ENCODE results near the gene STK26.

DNA sequence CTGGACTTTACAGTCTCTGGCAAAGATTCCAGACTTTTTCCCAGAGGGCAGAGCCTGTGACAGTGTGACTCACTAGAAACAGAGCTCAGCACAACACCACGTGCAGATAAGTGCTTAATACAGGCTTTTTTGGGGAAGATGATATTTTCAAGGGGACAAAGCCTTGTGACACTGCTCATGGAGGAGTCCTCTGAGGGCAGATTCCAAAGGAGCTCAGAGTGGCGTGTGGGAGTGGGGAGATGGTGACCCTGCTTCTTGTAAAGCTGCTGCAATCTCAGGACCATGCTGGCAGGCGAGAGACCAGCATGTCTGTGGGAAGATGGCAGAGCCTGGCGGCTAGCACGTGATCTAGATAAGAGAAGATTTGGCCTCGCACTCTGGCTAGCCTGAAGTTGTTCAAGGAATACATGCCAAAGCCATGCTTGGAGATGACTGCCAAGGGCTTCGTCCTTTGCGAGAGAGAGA, 2.4 kb downstream of the RAB33A start:
- RRBS = no CpG with 5 or more reads among the region's 8 CpGs

DNA sequence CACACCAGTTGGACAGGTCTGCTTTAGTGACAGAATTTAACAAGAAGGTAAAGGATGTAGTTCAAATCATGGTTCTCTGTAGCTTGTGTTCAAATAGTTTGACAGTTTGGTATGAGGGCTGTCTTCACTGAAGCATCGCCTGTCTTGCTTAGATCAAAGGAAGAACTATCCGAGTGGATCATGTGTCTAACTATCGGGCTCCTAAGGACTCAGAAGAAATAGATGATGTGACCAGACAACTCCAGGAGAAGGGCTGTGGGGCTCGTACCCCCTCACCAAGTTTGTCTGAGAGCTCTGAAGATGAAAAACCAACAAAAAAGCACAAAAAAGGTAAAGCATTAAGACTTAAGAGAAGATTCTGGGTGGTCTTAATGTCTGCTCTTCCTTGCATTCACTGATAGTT, 9.4 kb downstream of the RBMX2 start:
- RRBS = no CpG with 5 or more reads among the region's 4 CpGs

DNA sequence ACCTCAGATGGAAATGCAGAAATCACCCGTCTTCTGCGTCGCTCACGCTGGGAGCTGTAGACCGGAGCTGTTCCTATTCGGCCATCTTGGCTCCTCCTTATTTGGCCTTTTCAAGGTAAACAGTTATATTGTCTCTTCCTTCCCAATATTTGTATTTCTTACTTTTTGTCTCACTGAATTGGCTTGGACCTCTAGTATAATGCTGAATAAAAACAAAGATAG, 37.7 kb downstream of the IGSF1 start:
- RRBS = no CpG with 5 or more reads among the region's 6 CpGs

- RRBS = 2% methylated on average over 6 of the region's 51 CpGs
These were observed at the start of gene STK26 for GRCh38 chrX:132022645-132023423. TSS of gene STK26 (plus strand) at chrX:132023302.

GRCh38 chrX:132025160-132025532, 2.0 kb downstream of the STK26 start:
- RRBS = no CpG with 5 or more reads among the region's 8 CpGs

GRCh38 chrX:132956285-132956822, 2.1 kb downstream of the HS6ST2 start:
- RRBS = under 1% methylated on average over 29 of the region's 54 CpGs

DNA sequence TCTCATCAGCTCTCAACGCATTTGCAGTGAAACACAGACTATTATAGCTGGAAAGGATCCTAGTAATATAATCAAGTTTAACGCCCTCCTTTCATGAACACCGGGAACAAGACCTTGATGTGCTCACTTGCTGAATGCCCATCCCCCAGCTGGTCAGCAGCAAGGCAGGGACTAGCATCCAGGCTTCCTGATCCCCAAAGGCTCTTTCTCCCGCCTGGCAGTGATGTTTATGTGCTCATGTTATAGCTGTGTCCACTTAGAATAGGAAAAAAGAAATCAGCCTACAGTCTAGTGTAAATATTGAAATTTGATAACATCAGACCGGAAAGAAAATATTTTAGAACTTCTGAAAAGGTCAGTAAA, 24.6 kb downstream of the GPC4 start:
- RRBS = no CpG with 5 or more reads among the region's 5 CpGs

DNA sequence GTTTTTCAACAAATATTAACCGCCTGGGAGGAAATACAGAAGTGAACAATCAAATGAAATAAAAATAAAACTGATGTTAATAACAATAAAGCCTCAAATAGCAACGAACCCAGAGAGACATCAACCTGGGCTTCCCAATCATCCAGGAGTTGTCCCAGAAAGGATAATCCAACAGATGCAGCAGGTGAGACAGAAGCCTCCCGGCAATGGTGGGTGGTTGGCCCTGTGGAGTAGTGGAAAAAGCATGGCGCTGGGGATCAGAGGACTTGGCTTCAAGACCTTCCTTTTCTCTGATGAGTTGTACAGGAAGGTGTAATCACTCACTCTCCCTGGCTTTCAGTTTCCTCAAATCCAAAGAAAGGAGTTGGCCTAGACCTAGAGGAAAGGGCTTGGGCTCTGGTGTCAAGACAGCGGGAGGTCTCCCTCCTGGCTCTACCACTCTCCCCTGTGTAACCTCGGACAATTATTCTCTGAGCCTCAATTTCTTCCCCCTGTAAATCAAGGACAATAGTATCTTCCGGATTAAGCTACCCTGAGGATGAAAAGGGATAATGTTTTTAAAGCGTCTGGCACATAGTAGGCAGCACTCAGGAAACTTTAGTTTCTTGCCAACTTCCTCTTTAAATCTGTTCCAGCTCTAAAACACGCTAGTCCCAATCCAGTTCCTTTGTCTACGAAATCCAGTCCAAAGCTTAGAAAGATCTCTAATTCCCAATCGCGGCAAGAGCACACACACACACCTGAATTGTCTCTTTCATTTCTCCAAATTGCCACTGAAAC, 29.7 kb upstream of the GPC4 start:
- RRBS = no CpG with 5 or more reads among the region's 12 CpGs

DNA sequence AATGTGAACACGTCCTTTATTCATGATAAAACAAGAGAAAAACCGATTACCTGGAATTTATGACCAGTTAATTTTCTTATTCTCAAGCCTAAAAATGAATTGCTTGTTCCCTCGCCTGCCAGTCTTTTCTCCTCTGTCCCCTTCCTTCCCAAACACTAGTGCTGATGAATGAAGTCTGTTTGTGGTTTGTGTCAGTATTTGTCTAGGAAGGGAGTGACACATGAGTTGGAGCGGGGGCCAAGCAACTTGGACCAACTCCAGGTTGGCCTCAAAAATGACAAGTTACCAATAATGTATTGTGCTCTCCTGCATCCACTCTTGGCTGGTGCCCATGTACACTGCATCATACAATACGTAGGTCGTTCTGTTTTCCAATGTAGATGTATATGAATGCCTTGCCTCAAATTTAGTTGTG, 222.9 kb upstream of the GPC4 start:
- RRBS = no CpG with 5 or more reads among the region's 6 CpGs

- RRBS = 1% methylated on average over 23 of the region's 62 CpGs
These were observed 65.3 kb upstream of the CCDC160 start for GRCh38 chrX:134171528-134172331.

GRCh38 chrX:134448119-134448417, 11.9 kb upstream of the HPRT1 start:
- RRBS = no CpG with 5 or more reads among the region's 7 CpGs

DNA sequence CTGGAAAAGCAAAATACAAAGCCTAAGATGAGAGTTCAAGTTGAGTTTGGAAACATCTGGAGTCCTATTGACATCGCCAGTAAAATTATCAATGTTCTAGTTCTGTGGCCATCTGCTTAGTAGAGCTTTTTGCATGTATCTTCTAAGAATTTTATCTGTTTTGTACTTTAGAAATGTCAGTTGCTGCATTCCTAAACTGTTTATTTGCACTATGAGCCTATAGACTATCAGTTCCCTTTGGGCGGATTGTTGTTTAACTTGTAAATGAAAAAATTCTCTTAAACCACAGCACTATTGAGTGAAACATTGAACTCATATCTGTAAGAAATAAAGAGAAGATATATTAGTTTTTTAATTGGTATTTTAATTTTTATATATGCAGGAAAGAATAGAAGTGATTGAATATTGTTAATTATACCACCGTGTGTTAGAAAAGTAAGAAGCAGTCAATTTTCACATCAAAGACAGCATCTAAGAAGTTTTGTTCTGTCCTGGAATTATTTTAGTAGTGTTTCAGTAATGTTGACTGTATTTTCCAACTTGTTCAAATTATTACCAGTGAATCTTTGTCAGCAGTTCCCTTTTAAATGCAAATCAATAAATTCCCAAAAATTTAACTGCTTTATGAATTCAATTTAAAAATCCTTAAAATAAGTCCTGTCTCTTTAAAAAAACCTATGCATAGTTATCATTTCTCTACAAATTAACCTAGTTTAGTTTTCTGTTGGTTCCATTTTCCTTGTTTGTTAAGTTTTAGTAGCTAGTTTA, 40.3 kb downstream of the HPRT1 start:
- RRBS = no CpG with 5 or more reads among the region's 3 CpGs

DNA sequence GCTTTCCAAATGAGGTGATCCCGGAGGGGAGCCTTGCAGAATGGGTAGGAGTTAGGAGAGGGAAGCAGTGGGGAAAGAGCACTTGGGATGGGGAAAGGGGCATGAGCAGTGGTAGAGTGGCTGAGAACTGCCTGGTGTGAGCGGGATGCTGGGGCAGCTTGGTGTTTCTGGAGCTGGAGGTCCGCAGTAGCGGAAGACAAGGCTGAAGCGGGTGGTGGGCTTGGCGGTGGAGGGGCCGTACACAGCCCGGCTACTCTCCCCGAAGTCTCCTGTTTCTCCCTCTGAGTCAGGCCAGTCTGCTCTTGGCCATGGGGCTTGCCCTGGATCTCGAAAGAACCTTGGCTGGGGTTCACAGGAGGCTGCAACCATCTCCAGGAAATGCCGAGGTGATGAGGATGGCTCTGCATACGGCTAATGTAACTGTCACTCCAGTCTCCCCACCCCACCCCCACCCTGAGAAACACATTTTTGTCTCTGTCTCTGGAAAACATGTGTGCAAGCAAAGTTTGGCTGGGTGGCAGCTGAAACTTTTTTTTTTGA, 11.4 kb upstream of the PLAC1 start:
- RRBS = no CpG with 5 or more reads among the region's 12 CpGs

- RRBS = no CpG with 5 or more reads among the region's 9 CpGs
These were observed 3.1 kb downstream of the PABIR2 start for GRCh38 chrX:134793784-134794459.

DNA sequence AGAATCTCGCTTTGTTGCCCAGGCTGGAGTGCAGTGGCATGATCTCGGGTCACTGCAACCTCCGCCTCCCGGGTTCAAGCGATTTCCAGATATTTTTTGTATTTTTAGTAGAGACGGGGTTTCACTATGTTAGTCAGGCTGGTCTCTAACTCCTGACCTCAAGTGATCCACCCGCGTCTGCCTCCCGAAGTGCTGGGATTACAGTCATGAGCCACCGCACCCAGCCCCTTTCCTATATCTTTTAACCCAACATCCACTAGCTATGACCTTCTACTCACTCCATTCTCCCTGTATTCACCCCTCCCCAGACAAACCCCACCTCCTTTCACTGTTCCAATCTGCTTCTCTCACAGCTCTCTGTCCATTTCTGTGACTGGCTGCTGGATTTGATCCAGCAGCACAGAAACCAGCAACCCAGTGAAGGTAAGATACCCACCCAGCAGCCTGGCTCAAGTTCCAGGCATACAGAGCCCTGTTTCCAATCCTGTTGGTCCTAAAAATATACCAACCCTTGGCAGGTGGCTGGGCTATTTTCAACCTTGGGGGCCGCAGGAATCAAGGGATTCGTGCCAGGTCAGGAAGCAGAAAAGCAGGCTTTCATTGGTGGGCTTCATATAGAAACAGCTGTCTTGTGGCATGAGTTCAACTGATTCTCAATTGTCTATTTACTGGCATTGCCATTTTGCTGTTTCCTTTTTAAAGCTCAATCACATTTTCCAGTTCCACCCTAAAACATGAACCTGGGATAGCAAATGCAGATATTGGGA, 18.8 kb upstream of the MOSPD1 start:
- RRBS = no CpG with 5 or more reads among the region's 12 CpGs

DNA sequence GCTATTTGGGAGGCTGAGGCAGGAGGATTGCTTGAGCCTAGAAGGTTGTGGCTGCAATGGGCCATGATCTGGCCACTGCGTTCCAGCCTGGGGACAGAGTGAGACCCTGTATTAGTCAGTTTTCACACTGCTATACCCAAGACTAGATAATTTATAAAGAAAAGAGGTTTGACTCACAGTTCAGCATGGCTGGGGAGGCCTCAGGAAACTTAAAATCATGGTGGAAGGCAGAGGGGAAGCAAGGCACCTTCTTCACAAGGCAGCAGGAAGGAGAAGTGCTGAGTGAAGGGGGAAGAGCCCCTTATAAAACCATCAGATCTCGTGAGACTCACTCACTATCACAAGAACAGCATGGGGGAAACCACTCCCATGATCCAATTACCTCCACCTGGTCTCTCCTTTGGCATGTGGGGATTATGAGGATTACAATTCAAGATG, 31.9 kb upstream of the MOSPD1 start:
- RRBS = no CpG with 5 or more reads among the region's 2 CpGs

GRCh38 chrX:134991582-134992610, 1.1 kb downstream of the SMIM10 start:
- RRBS = no CpG with 5 or more reads among the region's 9 CpGs

DNA sequence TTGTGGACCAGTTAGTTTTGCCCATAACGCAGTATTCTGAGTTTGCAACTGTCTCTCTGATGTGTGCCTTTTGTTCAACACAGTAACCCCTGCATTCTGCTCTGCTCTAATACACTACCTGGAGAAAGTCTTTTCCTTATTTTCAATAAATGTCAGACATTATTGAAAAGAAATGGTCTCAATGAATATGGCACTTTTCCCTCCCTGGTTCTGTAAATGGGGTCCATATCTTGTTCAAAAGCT, 1.1 kb downstream of the RTL8C start:
- RRBS = no CpG with 5 or more reads among the region's 1 CpG

DNA sequence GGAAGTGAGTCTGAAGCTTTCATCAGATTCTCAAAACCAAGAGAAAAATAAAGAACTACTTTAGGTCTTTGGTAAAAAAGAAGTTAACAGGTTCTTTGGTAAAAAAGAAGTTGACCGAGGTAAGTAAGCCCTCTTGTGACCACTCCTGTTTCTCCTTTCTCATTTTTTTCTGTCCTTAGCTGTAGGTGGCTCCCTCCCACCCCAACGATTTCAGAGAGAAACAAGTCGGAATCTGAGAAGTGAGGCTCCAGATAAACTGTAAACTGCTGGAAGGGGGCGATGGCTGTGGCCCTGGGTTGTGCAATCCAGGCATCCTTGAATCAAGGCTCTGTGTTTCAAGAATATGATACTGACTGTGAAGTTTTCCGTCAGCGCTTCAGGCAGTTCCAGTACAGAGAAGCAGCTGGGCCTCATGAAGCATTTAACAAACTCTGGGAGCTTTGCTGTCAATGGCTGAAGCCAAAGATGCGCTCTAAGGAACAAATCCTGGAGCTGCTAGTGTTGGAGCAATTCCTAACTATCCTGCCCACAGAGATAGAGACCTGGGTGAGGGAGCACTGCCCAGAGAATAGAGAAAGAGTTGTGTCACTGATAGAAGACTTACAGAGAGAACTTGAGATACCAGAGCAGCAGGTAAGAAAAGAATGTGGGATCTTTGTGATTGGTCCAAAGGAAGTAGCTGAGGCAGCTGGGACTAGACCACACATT, 2.4 kb downstream of the ZNF449 start:
- RRBS = no CpG with 5 or more reads among the region's 7 CpGs

- RRBS = no CpG with 5 or more reads among the region's 11 CpGs
These were observed 15.8 kb downstream of the ZNF449 start for GRCh38 chrX:135360142-135360957.